Spinal cord (tissue), 3 donors: ENCODE measurements around a stretch of chr5.

- PRO-cap = no peak
- RAMPAGE, long total RNA = no peak
Measured at GRCh38 chr5:40991217-40991523, 80.0 kb downstream of the MROH2B start.

GRCh38 chr5:41181845-41182603 lies 31.3 kb downstream of the C6 start:
- PRO-cap = no peak
- RAMPAGE, long total RNA = no peak

- PRO-cap = no peak
- RAMPAGE, long total RNA = no peak
Measured at GRCh38 chr5:41509350-41510211, 820 bp downstream of the PLCXD3 start.

GRCh38 chr5:41936271-41937128 lies 11.4 kb downstream of the FBXO4 start:
- PRO-cap = no peak
- RAMPAGE, long total RNA = no peak

GRCh38 chr5:42179654-42179932 lies 243.6 kb upstream of the GHR start:
- PRO-cap = no peak
- RAMPAGE, long total RNA = no peak

- PRO-cap = no peak
- RAMPAGE, long total RNA = no peak
Measured at GRCh38 chr5:42550486-42551234, 127.4 kb downstream of the GHR start.

DNA sequence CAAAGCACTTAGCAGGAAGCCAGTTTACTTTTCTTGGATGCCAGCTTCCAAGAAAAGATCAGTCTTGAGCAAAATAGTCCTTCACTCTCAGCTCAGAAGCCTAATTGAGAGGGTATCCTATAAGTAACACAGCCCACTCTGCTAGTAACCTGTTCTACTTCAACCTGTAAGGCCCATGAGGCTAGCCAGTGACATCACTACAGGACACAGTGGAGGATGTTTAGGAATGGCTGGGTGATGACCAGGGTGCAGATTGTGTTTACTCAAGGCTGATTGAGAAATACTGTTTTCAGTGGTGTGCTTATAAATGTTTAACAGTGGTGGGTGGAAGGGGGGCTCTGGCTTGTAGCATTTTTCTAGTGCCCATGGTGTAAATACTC lies 159.9 kb upstream of the CCDC152 start:
- PRO-cap = no peak
- RAMPAGE, long total RNA = no peak

GRCh38 chr5:42609934-42610719 lies 146.5 kb upstream of the CCDC152 start:
- PRO-cap = no peak
- RAMPAGE, long total RNA = no peak

DNA sequence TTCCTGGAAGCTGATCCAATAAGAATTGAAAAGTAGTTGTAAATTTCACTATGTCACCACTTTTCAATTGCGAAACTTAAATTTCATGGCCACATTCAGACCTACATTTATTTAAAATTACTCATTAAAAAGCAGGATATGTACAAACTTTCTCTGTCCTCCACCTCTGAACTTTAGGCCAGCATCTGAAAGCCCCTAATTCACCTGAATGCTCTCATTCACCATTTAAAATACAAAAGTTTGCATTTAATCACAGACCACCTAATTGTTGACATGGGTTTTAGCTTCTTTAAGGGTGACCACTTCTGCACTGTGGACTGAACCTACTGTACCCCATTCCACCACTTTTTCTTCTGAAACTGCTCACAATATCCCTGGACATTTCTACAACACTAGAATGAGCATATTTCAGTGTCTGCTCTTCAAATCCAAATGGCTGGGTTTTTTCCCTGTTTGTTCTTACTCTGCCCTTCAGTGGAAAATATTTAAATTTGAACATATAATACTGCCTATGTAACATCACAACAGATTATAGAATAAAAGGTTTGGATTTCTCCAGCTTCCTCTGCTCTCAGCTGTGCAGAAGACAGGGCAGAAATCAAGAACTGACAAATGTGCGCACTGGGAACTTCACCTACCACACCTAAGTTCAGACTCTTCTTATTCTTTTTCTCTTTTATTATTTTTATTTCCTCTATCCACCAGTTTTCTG lies 509 bp downstream of the SELENOP start:
- PRO-cap = no peak
- RAMPAGE, long total RNA = no peak

- PRO-cap = no peak
- RAMPAGE, long total RNA = no peak
Measured at GRCh38 chr5:42824445-42825065, 12.9 kb upstream of the SELENOP start.

DNA sequence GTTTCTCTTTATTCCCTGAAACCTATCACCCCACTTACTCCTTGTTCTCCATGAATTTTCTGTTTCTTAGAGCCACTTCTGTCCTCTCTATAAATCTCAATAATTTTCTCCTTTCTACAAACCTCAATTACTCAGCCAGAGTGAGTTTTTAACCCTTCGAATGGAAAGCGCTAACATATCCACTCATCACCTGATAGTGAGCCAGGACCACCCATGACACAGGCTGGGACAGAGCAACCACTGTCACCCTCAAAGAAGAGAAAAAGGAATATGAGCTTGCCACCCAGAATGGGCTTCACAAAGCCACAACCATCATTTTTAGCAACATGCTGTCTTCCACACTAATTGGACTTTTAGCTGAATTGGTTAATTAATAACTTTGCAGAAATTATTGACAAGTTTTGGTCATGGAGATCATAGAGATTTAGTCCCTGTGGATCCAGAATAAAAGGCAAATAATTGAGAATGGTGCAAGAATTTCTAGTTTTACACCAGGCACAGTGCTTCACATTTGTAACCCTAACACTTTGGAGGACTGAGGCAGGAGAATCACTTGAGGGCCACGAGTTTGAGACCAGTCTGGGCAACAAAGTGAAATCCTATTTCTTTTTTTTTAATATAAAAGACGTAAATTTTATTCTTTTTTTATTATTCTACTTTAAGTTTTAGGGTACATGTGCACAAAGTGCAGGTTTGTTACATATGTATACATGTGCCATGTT lies 32.1 kb upstream of the SELENOP start:
- PRO-cap = no peak
- RAMPAGE, long total RNA = no peak

DNA sequence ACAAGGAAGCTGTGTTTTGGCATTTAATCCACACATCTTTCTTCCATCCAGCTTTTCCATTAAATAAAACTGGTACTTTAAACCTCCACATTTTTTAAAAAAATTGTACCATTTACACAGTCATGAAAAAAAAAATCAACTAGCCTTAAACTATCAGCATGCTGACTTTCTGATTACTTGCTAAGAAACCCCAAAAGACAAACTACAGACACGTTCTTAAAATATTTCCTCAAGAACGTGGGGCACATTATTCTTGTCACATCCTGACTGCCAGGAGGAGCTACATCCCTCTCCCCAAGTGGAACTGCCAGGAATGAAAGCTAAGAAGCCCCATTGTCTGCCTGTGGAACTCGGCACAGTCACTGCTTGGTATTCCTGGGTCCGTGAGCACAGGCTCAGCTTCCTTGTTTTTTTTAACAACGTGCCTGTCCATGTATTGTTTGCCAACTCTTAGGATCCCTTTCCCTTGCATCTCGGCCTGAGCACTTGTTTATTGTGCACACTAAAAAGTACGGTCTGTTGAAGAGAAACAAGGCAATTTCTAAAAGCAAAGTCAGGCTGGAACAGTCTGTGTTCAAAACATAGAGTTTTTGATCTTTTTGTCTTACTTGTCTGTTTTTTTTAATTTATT lies 46.9 kb upstream of the SELENOP start:
- PRO-cap = no peak
- RAMPAGE, long total RNA = no peak

- PRO-cap = no peak
- RAMPAGE, long total RNA = no peak
Measured at GRCh38 chr5:42951183-42951901, 88.8 kb downstream of the ANXA2R start.

DNA sequence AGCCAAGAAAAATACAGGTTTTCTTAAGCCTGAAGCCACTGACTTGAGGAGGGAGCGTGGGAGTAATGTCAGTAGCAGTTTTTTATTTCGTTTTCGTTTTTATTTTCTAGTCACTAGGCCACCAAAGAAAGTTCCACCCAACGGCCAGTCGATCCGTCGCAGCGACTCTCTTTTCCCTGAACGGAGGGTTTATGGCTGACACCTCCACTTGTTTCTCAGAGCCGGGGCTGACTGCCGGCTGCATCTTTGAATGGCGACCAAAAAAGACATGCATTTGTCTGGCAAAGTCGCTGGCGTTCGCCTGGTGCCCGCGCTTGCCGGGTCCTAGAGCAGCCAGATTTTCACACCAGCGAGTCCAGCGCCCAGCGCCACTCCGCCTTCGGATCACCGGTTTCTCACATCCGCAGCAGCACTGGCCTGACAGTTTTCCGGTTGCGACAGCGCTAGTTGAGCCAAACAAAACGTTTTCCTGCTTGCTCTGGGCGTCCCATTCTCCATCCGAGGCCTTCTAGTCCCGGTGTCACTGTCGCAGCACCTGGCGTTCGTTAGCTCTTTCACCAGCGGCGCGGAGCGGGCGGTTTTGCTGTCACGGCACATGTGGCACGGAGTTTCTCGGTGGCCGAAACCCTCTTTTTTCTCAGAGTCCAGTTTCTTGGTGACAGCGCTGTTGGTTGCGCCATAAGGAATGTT lies 48.2 kb downstream of the ANXA2R start:
- PRO-cap = no peak
- RAMPAGE, long total RNA = no peak

GRCh38 chr5:43007024-43007400 lies 33.1 kb downstream of the ANXA2R start:
- PRO-cap = no peak
- RAMPAGE, long total RNA = no peak

DNA sequence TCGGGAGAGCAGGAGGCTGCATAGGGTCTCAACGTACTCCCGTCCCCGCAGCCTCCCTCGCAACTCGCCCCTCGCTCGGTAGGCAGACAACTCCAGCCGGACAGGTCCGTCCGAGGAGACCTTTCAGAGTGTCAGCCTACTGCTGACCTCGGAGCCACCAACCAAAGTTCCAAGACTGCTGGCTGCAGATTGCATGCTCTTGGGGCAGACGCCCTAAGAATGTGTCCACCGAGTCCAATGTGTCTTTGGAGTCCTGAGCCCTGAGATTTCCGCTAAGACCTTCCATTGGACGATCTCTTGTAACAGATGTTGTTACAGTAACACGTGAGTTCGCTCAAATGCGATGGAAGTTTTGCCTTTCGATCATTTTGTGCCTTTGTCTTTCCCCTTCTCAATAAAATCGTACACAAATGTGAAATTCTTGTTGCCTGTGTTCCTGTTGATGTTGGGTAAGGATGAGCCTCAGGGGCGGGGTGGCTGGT lies 5.9 kb downstream of the ANXA2R start:
- PRO-cap = no peak
- RAMPAGE, long total RNA = no peak

DNA sequence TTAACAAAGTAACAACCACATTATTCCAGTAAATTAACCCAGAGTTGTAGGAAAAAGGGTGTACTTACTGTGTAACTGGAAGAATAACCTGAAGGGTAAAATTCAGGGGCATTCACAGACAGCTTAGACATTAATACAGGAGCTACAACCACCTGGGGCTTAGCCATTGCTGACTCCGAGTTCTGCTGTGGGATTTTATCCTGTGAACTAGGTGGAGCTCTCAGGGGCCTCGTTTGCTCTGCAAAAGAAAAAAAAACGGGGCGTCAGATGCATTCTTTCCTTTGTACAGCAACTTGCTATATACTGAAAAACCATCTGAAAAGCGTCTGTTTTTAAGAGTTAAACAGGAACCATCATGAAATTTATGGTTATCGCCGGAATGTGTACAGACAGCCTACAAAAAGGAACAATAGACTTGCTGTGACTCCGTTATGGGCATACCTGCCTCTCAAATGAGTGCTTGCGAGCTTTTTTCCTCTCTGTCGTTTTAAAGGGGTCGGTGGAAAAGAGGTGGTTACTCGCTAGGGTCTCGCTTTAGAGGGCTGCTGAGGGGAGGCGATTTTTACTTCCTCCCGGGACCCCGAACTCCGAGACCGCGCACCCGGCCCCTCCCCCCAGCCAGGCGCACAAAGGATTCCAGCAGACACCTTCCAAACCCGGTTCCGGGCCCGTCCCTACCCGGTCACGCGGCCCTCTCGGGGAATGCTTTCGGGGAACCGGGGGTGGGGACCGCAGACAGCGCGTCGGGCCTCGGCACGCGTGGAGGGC lies 931 bp downstream of the PAIP1 start:
- PRO-cap = no peak
- RAMPAGE, long total RNA = no peak

DNA sequence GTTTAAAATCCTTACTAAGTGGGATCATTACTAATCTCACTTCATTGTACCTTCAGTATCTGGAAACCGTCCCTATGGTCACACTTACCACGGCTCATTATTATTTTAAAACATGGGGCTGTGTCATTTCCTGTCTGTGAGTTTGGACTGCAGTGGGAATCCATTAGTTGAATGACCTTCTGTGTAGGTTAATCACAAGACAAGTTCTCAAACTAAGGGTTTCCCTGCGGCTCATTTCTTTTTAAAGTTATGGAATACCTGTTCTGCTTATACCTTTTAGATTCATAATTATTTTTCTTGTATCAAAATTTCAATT lies 1.1 kb upstream of the NNT start:
- PRO-cap = no peak
- RAMPAGE, long total RNA = no peak

- PRO-cap = no peak
- RAMPAGE, long total RNA = no peak
Measured at GRCh38 chr5:44806880-44807595, 1.7 kb upstream of the MRPS30 start.

- PRO-cap = no peak
- RAMPAGE, long total RNA = no peak
Measured at GRCh38 chr5:44813002-44813349, 4.2 kb downstream of the MRPS30 start.